LNCaP clone FGC (cell line): ENCODE measurements around a stretch of chr20.

GRCh38 chr20:50389160-50389850 is 120.9 kb upstream of the PTPN1 start:
- RRBS, 2 experiments = no CpG with 5 or more reads among the region's 14 CpGs

DNA sequence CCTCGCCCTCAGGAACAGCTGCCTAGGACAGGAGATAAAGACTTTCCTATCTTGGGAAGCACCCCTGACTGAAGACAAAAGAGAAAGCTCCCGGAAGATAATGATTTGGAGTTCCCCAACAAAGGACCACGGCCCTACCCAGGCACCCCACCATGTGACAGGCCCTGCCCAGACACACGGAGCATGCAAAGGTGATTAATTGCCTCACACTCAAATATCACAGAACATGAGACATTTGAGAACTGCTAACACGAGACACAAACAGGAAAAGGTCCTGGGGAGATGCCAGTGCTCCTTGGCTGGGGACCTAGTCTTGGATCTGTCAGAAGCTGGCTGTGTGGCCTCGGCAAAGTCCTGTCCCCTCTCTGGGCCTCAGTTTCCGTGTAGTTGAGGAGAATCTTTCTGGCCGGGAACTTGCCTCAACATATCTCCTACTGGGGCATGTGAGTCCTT is 82.5 kb upstream of the PTPN1 start:
- RRBS, 2 experiments = no CpG with 5 or more reads among the region's 8 CpGs

DNA sequence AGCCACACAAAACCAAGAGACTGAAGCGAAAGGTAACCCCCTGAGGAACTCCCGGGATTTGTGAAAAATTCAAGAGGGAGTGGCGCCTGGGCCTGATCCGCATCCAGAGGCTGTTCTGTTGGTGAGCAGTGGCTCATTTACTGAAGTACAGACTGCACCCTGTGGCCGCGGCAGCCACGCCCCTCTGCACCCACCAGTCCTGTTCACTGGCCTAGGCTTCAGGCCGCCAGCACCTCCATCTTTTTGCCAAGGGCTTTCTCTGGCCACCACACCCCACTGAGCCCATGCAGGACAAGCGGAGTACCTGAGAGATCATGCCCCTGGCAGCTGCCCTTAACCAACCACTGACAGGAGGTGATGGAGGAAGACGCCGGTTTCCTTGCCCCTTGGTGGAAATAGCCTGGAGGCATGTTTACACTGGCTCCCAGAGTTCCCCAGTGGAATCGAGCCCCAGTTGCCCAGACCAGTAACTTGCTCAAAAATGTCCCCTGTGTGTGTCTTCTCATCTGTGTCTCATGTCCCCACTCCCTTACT is 79.0 kb upstream of the PTPN1 start:
- RRBS, 2 experiments = no CpG with 5 or more reads among the region's 12 CpGs

- RRBS, 2 experiments = 87 to 90% methylated on average over 3 of the region's 15 CpGs
These were observed 54.6 kb upstream of the PTPN1 start for GRCh38 chr20:50455387-50456169.

GRCh38 chr20:50460526-50461304 is 49.5 kb upstream of the PTPN1 start:
- RRBS, 2 experiments = no CpG with 5 or more reads among the region's 14 CpGs

GRCh38 chr20:50502616-50503357 is 7.4 kb upstream of the PTPN1 start:
- RRBS, 2 experiments = no CpG with 5 or more reads among the region's 7 CpGs

GRCh38 chr20:50519406-50520025 is 9.3 kb downstream of the PTPN1 start:
- RRBS, 2 experiments = no CpG with 5 or more reads among the region's 6 CpGs

- RRBS, 2 experiments = no CpG with 5 or more reads among the region's 18 CpGs
These were observed 23.3 kb downstream of the PTPN1 start for GRCh38 chr20:50533129-50534170.

- RRBS, 2 experiments = no CpG with 5 or more reads among the region's 19 CpGs
These were observed 54.6 kb downstream of the RIPOR3 start for GRCh38 chr20:50636513-50637391.

DNA sequence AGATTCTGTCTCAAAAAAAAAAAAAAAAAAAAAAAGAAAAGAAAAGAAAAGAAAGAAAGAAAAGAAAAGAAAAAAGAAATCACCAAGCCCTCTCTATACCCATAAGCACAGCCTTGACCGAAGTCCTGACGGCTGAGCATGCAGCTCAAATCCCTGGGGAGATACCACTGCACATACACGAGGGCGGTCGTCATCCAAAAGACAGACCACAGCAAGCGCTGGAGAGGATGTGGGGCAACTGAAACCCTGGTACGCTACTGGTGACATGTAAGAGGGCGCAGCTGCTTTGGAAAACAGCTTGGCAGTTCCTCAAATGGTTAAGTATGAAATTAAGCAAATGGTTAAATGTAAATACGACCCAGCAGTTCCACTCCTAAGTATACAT is 38.8 kb downstream of the RIPOR3 start:
- RRBS, 2 experiments = no CpG with 5 or more reads among the region's 9 CpGs

DNA sequence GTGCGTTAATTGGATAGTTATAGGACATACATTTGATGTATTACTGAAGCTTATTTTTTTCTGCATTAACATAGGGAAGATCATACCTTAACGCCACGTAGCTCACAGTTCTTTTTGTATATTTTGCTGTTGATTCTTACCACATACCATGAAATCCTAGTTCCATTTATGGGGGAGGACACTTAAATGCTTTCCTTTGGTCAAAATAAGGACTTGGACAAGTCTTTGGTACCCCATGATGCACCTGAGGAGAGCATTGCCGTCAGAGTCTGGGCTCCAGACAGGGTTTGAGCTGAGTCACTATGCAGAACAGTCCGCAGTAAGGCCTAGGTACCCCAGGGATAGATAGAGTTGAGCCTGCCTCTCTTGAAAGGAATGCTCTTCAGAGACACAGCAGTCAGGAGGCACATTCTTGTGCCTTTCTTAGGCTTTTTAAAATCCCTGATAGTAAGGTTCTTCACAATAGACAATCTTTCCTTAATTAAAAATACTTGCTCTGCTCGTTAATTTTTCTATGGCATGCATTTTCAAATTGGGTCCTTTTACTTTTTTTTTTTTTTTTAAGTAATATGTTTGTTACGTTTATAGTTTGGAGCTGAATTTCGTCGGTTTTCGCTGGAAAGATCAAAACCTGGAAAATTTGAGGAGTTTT is 6.0 kb downstream of the PARD6B start:
- RRBS, 2 experiments = no CpG with 5 or more reads among the region's 10 CpGs

DNA sequence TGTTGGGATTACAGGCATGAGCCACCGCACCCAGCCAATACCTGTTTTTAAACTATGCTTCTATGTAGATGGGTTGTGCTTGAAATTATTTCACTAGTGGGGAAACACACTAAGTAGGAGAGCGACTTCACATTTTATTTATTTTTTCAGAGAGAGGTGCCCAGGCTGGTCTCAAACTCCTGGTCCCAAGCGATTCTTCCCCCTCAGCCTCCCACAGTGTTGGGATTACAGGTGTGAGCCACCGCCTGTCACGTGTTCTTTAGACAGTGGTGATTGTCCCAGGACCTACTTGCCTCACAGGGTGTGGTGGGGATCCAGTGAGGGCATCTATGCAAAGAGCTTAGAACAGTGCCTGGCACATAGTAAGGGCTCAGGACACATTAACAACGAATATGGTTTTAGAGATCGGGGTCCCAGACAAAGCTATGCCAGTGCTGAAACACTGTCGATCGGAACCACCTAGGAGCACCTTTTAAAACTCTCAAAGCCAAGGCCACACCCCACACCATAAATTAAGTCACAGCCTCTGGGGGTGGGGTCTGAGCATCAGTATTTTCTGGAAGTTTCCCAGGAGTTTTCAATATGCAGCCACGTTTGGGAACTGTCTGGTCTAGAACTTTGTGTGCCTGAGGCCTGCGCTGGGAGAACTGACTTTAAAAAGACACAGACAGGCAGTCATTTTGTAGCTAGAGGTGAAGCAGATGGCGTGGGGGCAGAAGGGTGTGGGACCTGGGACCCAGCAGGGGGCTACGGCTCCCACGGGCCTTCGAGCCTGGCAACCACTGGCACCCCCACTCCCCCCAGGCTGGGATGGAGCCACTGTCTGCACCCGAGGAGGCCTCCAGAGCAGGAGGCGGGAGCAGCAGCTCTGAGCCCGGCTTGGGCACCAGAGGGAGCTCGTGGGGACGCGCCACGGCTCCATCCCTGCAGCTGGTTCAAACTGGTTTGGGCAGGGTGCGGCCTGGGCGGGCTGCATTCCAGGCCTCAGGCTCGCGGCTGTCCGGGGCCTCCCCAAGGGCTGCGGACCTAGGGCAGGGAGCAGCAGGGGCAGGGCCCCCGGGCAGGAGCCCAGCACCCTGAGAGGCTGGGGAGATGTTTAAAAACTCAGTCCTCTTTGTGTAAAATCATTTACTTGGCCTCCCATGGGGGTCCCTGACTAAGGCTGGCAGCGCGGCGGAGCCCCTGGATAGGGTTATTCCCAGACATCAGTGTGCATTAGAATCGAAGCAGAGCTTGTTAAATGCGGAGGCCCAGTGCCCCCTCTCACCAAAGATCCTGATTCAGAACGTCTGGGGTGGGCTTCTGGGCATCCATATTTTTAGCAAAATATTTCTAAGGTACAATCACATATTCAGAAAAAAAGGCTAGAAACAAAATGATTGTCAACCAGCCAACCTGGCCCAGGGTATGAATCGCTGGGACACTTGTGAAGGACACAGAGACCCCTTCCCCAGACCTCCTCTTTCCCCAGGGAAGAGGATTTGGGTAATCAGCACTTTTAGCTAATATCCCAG is 4.4 kb upstream of the BCAS4 start:
- RRBS, 2 experiments = 2 to 5% methylated on average over 3 of the region's 36 CpGs

DNA sequence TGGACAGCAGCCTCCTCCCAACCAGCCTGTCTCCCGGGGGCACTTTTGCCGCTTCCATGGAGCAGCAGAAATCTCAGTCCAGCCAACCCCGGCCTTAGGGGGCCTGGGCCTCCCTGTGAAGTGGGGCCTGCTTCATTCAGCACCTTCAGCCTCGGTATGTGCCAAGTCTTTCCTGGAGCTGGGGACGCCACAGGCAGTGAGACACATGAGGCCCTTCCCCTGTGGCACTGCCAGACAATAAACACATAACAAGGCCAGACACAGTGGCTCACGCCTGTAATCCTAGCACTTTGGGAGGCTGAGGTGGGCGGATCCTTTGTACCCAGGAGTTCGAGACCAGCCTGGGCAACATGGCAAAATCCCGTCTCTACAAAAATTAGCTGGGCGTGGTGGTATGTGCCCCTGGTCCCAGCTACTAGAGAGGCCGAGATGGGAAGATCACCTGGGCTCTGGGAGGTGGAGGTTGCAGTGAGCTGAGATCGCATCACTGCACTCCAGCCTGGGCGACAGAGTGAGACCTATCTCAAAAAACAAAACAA is 4.7 kb downstream of the BCAS4 start:
- RRBS, 2 experiments = 79 to 86% methylated on average over 3 of the region's 13 CpGs

DNA sequence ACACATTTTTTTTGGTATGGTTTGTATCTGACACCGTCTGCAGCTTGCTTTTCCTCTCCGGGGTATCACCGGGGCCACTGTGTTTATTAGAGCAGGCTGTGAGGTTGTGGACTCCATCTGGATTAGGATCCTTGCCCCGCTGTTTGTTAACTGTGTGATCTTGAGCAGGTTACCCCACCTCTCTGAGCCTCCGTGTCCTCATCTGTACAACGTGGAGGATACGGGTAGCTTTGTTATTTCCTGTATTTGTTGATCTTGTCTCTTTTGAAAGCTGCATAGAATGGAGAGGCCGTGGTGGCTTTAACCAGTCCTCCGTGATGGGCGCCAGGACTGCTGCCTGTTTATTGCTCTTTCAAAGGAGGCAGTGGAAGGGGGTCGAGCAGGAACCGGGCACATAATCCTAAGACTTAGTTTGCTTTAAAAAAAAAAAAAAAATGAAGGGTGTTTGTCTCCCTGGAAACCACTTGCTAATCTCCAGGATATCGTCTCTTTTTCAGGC is 22.9 kb downstream of the BCAS4 start:
- RRBS, 2 experiments = no CpG with 5 or more reads among the region's 13 CpGs

- RRBS, 2 experiments = no CpG with 5 or more reads among the region's 6 CpGs
These were observed 85.0 kb upstream of the KCNG1 start for GRCh38 chr20:51107873-51108305.

DNA sequence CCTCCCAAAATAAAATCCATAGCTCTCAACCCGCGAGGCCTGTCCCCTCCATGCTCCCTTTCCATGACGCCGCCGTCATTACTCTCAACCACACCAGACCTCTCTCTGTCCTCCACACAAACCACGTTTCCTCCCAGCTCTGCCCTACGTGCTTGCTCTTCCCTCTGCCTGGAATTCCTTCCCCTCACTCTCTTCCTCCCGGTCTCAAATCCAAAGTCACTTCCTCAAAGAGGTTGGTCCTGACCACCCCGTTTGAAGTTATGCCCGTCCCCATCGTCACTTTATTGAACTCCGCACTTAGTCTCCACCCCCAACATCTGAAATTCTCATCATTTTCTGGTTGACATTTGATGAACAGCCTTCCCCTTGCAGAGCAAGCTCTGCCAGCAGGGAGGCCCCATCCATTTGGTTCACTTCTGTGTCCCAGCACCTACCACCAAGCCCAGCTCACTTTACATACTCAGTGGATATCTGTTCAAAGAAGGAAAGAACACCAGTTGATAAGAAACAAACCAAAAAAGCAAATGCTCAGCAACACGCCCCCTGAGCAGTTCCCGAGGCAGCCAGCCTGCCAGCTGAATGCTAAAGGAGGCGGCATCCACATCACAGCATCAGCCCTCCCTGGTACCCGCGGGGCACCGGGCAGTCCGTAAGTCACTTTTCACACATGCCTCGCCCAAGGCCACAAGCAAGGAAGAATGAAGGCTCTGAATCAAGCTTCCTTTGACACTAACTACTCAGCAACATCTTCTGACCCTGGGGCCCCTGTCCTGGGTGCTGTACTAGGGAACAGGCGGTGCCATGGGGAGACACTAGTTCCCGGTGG is 125.0 kb downstream of the NFATC2 start:
- RRBS, 2 experiments = no CpG with 5 or more reads among the region's 22 CpGs

DNA sequence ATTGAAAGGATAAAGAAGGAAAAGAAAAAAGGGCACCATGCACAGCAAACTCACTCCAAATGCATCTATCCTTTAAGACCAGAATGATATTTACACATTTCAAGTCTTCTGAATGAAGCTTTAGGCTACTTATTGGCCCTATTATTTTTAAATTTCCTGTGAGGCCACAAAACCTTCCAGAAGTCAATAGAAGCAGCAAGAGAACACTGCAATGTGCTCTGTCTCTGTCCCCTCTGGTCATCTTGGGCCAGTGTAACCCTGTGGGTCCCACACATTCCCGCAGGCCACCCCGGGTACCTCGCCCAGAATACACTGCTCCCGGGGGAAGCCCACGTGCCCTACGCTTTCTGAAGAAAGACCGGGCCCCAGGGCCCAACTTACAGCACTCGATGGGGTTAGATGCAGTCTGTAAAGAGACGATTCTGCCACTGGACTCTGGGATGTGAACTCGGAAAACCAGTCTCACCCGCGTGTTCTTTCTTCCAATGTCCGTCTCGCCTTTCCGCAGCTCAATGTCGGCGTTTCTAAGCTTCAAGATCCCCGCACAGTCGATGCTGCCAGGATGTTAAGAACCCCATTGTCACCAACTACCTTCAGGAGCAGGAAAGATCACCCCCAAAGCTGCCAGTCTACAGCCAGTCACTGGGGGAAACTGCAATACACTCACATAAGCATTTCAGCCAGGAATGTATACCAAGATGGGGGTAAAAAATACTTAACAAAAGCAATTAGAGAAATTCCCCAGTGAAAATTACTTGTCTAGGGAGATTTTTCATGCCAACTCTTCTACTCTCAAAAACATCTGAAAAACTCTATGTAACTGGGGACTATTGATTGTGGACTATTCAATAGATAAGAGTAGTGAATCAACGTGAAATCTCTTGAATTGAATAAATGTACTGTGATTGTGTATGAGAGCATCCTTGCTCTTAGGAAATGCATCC is 68.6 kb downstream of the NFATC2 start:
- RRBS, 2 experiments = 67% methylated on average over 3 of the region's 20 CpGs; no CpG with 5 or more reads in 1 of the 2 experiments

- RRBS, 2 experiments = no CpG with 5 or more reads among the region's 12 CpGs
These were observed 21.4 kb upstream of the NFATC2 start for GRCh38 chr20:51563762-51564537.

- RRBS, 2 experiments = no CpG with 5 or more reads among the region's 9 CpGs
These were observed 7.0 kb downstream of the ATP9A start for GRCh38 chr20:51761215-51761528.